Mammary microvascular endothelial cell (primary cell): ENCODE results near the genes F2RL1, AGGF1, AP3B1 and ARSB.

DNA sequence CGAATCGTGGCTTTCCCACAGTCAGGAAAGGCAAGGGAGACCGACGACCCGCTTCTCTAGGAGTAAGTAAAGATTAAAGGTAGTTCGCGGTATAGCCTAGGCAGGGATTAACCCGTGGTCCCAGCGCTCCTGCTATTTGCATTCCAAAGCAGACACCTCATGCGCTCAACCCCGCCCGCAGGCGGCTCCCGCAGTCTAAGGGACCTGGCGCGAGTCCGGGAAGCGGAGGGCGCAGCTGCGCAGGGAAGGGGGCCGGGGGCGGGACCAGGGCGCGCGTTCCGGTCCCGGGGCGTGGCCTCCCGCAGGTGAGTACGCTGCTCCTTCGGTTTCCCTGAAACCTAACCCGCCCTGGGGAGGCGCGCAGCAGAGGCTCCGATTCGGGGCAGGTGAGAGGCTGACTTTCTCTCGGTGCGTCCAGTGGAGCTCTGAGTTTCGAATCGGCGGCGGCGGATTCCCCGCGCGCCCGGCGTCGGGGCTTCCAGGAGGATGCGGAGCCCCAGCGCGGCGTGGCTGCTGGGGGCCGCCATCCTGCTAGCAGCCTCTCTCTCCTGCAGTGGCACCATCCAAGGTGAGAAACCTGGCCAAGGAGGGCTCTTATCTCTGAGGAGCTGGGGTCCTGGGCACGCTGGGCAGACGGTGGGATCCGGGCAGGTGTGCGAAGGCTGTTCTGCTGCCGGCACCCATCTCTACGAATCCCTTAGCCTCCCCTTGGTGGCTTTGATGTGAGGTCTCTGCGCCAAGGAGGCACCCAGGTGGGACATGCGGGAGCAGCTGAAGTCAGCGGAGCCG lies at the start of gene F2RL1:
TSS of gene F2RL1 (plus strand) at position 334 of the 789 bp plus-strand sequence.
- RAMPAGE, long total RNA = start-site peak on the plus strand centred at position 290 of the sequence, 46 bp wide, 29 and 17 reads in 2 replicates

DNA sequence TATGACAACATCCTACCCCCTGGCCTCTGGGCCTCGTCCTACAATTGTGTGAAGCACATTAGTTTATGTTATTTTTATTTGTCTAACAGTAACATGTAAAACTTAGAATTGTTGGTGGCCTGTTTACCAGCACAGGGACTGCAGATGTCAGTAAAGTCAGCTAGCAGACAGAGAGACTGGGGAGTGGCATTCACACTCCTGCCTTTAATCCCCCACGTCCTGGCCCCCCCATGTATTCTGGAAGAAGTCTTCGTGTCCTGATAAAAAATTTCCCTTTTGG lies 5.9 kb upstream of the CRHBP start:
- RAMPAGE, long total RNA = no peak

DNA sequence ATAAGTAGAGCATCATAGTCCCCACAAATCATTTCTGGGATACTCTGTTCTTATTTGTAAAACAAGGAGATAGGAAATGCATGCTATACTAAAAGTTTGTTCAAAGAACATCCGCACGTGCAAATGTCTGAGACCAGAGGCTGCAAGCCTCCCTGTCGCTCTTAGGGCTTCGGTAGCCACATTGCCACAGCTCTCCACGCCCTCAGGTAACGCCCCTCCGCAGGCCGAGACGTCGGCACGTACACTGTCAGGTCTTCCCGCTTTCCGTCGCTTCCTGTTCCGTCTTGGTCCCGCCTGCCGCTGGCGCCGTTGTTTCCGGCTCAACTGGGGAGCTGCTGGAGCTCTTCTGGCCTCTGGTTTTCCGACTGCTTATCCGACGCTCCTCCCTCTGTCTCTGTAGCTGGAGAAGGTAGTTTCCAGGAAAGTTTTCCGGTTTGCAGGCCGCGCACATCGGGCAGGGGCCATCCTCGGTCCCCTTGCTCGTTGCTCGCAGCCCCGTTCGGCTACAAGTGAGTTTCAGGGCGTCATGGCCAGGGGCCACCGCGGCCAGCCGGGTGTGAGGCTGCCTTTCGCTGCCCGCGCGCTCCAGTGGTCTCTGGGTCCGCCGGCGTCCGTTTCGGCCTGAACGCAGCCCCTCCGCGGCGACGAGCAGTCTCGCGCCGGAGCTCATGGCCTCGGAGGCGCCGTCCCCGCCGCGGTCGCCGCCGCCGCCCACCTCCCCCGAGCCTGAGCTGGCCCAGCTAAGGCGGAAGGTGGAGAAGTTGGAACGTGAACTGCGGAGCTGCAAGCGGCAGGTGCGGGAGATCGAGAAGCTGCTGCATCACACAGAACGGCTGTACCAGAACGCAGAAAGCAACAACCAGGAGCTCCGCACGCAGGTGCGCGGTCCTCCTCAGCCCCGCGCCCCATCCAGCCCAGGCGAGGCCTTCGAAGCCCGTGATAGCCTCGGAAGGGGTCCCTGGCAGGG lies at the start of gene AGGF1:
TSS of gene AGGF1 (plus strand) at position 306 of the 967 bp plus-strand sequence.
- RAMPAGE, long total RNA = no peak

DNA sequence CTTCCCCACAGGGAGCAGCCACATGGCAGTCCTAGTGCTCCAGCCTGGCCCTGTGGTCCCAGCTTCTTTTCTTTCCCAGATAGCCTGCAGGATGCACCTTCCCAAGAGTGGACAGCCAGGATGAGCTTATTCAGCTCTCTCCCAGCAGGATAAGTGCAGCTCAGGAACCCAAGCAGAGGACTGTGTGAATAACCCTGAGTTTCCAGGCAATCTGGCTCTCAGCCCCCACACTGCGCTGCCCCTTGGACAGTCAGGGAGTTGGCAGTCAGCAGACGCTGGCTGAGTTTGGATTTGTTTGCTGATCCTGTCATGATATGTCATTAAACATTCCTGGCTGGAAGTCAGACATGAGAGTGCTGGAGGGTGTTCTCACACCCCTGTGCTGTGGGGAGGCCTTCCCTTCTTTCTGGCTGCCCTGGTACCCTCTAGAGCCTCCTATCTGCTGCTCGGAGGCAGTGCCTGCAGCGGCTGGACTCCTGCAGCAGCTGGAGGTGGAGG lies 71.7 kb downstream of the PDE8B start:
- RAMPAGE, long total RNA = no peak

DNA sequence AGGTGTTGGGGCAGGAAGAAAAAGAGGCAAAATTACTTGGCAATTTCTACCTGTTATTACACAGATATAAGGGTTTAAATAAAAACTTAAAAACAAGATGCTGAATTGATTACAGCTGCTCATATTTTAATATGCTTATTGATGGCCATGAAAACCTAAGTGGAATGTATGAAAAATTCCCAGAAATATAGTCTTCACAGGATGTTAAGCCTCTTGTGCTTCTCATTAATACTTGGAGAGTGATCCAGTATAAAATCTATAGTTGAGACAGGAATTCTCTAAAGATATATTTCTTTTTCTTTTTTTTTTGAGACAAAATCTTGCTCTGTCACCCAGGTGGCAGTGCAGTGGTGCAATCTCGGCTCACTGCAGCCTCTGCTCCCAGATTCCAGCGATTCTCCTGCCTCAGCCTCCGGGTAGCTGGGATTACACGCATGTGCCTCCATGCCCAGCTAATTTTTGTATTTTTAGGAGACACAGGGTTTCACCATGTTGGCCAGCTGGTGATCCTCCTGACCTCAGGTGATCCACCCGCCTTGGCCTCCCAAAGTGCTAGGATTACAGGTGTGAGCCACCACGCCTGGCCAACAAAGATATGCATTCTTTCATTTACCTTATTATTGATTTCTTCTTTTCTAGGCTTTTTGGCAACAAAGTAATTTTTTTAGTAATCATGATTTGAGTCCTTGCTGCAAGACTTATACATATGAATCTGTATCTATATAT lies 50.2 kb upstream of the OTP start:
- RAMPAGE, long total RNA = no peak

DNA sequence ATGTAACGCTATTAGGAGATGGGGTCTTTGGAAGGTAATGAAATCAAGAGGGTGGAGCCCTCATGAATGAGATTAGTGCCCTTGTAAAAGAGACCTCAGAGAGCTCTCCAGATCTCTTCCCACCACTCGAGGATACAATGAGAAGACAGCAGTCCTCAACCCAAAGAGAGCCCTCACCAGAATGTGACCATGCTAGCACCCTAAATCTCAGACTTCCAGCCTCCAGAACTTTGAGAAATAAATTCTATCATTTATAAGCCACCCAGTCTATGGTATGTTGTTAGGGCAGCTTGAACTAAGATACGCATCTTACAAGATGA lies 12.7 kb downstream of the TBCA start:
- RAMPAGE, long total RNA = no peak

- RAMPAGE, long total RNA = no peak
These were observed 107.5 kb upstream of the TBCA start for GRCh38 chr5:77883684-77883931.

- RAMPAGE, long total RNA = no peak
These were observed 191.0 kb downstream of the AP3B1 start for GRCh38 chr5:78103523-78103780.

DNA sequence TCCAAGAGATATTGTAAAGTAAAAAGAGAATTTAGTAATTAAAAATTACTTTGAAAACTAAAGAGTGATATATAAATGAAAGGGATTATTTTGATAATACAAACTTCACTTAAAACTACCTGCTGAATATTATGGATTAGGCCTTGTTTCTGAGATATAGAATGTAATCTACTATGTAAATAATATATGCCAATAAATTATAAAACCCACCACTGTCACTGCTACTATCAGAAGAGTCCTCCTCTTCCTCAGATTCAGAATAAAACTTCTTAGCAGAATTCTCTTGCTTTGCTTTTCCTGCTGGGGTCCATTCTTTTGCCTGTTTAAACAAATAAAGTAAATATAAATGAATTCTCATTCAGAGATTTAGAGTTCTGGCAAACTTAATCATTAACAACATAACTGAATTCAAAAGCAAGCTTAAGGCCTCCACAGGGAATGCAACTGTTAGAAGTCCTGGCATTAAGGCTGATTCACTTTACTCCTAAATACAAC lies 178.5 kb downstream of the AP3B1 start:
- RAMPAGE, long total RNA = no peak

DNA sequence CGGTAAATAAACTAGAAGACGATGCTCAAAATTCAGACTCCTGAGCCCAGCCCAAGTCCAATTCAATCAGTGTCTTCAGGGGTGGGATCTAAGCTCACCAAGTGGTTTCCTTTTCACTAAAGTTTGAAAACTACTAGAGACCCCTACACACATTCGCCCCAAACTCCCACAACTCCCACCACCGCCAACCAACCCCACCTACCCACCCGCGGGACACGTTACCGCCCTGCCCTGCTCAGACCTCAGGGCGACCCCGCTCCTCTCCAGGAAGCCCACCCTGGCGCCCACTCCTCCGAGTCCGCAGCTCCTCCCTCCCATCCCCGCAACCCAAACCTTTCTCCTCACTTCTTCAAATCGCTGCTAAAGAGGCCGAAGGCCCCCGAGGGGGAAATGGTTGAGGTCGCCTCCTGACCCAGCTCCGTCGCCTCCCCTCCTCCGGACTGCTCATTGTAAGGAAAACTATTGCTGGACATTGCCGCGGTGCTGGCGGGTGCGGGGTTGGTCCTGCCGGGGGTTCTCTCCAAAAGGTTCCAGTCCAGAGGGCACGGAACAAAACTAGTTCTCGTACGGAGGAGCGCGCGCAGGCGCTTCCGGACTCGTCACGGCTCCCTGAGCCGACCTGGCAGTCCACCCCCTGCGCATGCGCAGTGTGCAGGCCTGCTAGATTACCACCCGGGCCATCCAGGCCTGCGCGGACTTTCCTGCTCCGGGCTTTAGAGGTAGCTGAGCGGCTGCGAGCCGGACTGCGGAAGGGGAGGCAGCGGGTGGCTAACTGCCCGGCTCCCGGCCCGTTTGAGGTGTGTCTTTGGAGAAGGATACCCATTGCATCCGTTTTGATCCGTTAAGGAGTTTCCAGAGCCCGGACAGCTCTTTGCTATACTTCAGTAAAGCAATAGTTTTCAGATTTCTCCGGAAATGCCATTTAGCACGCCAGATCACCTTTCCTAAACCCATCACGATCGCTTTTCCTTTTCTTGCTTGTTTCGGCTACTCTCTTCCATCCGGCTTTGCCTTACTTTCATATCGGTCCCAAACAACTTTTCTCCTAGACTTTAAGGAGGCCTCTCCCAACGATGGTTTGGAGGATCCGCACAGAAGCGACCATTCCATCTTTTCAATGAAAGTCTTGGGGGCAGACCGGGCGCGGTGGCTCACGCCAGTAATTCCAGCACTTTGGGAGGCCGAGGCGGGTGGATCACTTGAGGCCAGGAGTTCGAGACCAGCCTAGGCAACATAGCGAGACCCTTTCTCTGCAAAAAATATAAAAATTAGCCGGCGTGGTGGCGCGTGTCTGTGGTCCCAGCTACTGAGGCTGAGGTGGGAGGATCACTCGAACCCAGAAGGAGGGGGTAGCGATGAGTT lies at the start of gene AP3B1:
TSS of gene AP3B1 (minus strand) at position 592 of the 1,362 bp plus-strand sequence.
- RAMPAGE, long total RNA = start-site peak on the minus strand centred at position 593 of the sequence, 99 bp wide, 401 and 37 reads in 2 replicates

- RAMPAGE, long total RNA = no peak
These were observed 141.9 kb downstream of the LHFPL2 start for GRCh38 chr5:78506745-78507012.

DNA sequence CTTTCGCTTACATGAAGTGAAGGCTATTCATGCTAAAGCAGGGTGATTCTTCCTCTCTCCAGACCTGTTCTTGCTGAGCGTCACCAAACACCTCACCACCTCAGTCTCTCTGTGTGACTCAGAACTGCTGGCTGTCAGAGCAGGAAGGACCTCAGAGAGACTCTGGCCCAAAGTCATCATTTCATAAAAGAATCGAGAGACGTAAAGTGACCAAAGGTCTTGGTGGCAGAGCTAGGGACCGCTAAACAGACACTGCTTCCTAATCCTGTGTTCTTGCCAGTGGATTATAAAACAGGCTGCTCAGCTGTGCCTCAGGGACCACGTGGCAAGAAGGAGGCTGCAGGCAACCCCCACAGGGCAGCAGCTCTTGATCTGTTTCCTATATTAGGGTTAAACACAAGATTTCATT lies 73.8 kb downstream of the LHFPL2 start:
- RAMPAGE, long total RNA = no peak

DNA sequence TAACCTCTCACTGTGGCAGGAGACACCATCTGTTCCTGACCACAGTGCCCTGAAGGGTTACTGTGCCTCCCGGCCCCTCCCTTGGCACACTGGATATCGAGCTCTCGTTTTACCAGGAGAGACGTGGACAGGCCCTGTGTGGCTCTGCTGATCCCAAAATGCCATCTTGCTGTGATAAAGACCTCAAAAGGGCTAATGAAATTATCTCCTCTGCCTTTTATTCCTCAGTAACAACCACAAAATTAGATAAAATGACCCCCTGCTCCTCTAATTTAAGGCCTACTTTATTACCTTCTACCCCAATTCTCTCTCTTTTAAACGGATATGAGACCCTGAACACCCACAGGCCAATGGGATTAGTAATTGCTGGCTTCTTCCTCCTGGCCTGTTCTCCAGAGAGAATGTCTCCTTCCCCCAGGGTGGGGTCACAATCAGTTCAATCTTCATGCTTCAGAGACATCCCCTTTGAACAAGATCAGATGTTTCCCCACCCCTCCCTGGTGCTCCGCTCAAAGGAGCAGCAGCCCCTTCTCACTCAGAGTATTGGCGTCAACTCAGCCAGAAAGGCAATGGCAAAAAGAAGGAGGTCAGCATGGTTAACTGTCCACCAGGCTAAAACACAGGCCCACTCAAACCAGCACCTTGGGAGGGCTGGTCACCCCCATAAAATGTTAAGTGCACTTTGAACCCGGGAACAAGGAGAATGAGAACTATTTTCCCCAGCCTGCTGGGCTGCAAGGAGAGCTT lies 20.4 kb downstream of the LHFPL2 start:
- RAMPAGE, long total RNA = no peak

DNA sequence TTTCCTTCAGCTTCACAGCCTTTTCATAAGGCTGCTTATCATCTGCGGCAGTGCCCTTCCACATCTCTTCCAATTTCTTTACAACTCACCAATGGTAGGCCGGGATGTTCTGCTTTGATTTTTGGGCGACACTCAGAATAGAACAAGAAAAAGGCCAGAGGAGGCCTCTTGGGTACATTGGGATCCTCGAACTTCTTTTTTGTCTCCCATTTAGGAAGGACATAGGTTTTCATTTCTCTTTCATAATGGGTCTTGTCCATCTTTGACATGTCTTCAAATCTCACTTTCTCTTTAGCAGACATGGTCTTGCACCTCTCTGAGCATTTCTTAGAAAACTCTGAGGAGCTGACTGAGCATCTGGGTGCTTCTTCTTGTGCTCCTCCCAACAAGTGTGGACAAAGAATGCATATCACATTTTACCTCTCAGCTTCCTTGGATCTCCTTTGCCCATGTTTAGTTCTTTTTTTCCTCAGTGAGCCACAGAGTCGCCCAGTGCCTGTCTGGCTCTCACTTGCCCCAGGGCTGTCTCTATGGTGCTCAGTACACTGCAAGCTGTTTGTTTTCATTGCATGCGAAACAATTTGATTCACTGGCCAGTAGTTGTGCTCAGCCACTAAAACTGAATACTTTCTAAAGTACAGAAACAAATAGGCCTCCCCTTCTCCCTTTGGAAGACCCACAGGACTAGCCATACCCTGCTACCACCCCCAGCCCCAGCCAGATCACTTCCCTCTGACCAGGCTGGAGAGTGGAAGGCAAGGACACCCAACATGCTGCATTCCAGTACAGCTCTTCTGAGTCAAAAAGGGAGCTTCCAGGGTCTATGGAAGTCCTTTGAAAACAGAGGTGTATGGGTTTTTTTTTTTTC lies 3.9 kb downstream of the LHFPL2 start:
- RAMPAGE, long total RNA = no peak

GRCh38 chr5:78646985-78647830 lies 1.4 kb downstream of the LHFPL2 start:
- RAMPAGE, long total RNA = no peak

DNA sequence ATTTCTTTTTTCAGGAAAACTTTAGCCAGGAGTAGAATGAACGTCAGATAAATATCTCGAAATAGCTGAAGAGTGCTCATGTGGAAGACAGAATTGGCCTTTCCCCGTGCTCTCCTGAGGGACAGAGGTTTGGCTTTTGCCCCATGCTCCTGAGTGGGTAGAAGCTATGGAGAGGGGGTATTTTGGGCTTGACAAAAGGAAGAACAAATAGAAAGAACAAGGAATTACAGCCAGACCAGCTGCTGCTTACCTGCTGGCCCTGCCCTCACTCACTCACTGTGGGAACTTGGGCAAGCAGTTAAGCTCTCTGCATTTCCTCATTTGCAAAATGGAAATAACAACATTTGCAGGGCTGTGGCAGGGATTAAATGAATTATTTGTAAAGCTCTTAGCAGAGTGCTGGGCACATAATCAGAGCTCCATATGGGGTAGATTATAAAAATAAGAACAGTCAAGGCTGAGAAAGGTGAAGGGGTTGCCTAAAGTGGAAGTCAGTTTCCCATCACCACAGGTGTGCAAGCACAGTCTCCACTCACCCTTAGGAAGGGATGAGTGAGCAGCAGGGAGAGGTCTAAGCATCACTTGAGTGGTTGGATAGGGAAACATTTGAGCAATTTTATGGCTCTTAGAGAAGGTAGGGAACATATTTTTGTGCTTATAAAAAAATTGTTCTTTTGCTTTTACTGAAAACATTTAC lies 42.6 kb upstream of the LHFPL2 start:
- RAMPAGE, long total RNA = no peak

DNA sequence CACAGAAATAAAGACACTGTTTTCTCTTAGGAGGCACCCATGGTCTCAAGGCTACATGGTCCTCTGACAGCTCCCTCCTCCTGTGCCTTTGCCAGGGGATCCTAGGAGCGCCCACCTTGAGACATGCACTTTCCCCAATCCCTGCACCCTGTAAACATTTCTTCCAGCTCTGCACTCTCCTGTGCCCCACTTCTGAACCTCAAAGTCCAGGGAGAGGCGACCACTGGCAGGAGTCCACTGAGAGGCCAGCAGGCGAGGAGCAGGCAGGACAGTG lies 10.2 kb downstream of the ARSB start:
- RAMPAGE, long total RNA = no peak

DNA sequence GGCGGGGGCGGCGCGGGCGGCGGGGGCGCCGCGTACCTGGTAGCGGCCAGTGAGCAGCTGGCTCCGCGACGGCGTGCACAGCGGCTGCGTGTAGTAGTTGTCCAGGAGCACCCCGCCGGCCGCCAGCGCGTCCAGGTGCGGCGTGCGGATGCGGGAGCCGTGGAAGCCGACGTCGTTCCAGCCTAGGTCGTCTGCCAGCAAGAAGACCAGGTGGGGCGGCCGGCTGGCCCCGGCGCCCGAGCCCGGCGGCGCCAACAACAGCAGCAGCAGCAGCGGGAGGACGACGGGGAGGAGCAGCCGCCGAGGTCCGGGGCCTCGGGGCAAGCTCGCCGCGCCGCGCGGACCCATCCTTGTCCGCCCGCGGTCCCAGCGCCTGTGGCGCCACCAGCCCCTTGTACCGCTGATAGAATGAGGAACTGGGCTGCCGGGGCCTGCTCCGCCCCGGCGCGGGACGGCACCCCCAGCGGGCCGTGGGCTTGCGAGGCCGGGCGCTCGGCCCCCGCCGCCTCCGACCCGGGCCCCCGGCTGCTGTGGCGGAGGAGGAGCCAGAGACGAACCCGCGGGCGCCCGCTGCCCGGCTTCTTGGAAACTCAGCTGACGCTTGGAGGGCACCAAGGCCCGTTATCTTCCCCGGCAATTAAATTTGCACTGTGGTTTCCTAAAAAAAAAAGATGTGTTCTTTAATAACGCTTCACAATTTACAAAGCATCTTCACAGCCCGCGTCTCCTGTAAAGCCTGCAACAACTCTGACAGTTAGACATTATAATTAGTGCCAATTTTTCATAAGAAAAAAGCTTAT lies at the start of gene ARSB:
TSS of gene ARSB (minus strand) at position 410 of the 800 bp plus-strand sequence.
- RAMPAGE, long total RNA = no peak

DNA sequence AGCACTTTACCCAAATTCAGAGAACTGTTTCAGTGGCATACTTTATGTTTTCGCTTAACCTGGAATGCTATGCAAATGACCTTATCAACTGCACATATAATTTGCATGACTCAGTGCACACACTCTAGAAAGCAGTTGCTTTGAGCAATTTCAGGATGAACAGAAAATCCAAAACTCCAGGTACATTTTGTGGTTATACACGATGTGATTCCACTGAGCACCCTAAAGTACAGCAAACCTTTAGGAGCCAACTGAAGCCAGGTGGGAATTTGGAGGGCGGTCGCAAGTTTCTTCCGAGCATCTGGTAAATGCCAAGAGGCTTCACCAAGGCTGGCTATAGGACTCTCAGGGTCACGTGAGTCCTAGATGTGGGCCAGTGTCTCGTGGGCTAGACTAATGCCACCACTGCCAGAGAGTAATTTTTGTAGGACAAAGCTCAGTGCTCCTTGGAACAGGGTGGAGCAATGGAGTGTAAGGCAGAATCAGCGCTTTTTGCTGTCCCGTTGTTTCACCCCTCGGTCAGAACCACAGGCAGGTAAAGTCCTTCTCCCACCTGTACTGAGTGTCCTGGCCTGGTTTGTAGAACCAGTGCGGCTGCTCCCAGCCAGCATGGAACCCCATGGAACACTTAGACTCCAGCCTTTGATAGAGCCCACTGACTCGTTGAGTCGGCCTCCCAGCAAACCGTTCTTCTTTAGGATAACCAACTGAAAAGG lies 37.2 kb downstream of the DMGDH start:
- RAMPAGE, long total RNA = no peak

DNA sequence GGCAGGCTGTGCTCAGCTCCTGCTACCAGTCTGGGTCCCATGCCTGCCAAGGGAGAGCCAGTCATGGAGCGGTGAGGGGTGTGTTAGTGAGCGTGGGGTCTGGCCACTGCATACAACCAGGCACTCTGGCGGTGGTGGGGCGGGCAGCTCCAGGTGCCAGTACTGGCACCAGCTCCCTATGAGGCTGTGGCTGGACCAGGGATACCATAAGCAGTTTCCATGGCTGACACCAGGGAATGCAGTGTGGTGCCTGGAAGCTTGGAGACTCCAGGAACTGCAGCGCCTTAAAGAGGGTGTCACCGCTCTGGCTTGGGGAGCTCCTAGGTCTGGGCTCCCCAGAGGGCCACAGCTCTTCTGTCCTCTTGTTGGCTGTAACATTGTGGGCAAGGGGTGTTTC lies 22.5 kb downstream of the JMY start:
- RAMPAGE, long total RNA = no peak